Heart (tissue), 3 donors: ENCODE measurements around a stretch of chr10.

GRCh38 chr10:71475147-71475513, 78.4 kb downstream of the CDH23 start:
- RAMPAGE, long total RNA, 2 experiments, result no peak in any of the 2 experiments

DNA sequence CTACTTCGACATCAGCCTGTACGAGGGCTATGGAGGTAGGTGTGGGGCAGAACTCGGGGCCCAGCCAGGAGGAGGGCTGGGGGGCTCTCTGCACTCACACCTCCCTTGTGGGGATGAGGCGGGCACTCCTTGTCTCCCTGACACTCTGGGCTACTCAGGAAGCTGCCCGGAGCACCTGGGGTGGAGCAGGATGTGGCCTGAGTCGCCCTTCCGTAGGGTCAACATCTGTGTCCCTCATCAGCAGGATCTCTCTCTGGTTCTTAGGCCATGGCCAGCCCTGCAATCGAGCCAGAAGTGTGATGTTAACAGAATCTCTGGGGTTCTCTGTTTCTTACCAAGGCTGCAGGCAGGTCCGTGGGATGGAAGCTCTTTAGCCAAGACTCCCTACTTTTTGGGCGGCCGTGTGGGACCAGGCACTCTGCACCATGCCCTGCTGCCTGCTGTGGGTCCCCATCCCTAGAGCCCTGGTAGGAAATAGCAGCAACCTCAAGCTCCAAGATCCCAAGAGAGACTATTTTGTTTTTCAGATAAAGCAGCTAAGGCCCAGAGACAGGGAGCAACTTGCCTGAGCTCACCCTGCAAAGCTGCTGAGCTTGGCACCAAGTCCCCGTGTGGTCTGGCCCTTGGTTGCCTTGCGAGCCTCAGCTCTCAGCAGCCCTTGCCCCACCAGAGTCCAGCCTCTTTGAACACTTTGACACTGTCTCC, 40.0 kb downstream of the C10orf105 start:
- RAMPAGE, long total RNA, 2 experiments, result no peak in any of the 2 experiments

- RAMPAGE, long total RNA, 2 experiments, result no peak in any of the 2 experiments
Observed at GRCh38 chr10:71694478-71695296, 24.9 kb downstream of the C10orf105 start.

- RAMPAGE, long total RNA, 2 experiments, result no peak in any of the 2 experiments
Observed at GRCh38 chr10:71709105-71709481, 10.5 kb downstream of the C10orf105 start.

DNA sequence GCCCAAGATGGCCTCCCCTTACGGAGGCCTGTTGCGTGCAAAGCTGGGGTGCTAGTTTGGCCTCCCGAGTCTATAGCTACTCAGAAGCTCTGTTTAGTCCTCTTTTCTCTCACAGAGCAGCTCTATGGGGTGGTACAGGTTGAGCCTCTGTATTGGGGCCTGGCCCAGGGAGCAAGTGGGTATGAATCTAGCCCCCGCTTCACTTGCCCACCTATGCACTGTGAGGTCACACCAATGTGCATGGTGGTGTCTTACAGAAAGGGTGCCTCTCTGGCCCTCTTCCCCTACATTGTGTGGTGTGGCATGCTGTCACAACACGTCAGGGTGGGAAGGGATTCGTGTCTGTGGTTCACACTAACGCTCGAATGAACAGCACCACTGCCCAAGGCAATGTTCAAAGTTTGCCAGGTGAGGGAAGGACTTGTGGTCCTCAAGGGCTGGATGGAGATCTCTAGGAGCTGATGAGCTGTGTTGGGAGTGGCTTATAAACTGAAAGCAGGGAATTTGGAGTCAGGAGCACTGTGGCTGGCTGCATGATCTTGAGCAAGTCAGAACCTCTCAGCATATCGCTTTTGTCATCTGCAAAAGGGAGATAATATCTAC, 22.6 kb upstream of the C10orf105 start:
- RAMPAGE, long total RNA, 2 experiments, result no peak in any of the 2 experiments

- RAMPAGE, long total RNA, 2 experiments, result no peak in any of the 2 experiments
Observed at GRCh38 chr10:71746322-71747215, 26.8 kb downstream of the VSIR start.

DNA sequence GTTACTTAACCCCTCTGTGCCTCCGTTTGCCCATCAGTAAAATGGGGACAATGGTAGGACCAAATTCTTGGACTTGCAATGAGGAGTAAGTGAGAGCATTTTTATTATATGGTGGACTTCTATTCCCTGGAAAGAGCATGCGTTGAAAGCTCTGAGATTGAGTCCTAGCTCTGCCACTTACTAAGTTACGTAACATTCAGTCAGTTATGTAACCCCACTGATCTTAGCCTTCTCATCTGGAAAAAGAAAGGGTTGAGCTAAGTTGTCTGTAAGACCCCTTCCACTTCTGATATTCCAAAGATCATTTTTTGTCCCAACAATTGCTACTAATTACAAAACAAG, 18.7 kb downstream of the VSIR start:
- RAMPAGE, long total RNA, 2 experiments, result no peak in any of the 2 experiments

- RAMPAGE, long total RNA, 2 experiments, result no peak in any of the 2 experiments
Observed at GRCh38 chr10:71769872-71770304, 3.4 kb downstream of the VSIR start.

- RAMPAGE, long total RNA, 2 experiments, result no peak in any of the 2 experiments
Observed at GRCh38 chr10:71819434-71820166, 31.5 kb downstream of the PSAP start.

DNA sequence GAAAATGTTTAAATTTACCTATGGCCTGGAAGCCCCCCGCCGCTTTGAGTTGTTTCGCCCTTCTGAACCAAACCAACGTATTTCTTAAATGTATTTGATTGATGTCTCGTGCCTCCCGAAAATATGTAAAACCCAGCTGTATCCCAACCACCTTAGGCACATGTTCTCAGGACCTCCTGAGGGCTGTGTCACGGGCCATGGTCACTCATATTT, 748 bp downstream of the PSAP start:
- RAMPAGE, long total RNA, 2 experiments, result no peak in any of the 2 experiments

- RAMPAGE, long total RNA, 2 experiments, result no peak in any of the 2 experiments
Observed at GRCh38 chr10:71853837-71854378, 2.9 kb upstream of the PSAP start.

- RAMPAGE, long total RNA, 2 experiments, result no peak in any of the 2 experiments
Observed at GRCh38 chr10:71965107-71965456, 887 bp downstream of the CHST3 start.

GRCh38 chr10:72060533-72060951, 27.8 kb downstream of the SPOCK2 start:
- RAMPAGE, long total RNA, 2 experiments, result no peak in any of the 2 experiments

DNA sequence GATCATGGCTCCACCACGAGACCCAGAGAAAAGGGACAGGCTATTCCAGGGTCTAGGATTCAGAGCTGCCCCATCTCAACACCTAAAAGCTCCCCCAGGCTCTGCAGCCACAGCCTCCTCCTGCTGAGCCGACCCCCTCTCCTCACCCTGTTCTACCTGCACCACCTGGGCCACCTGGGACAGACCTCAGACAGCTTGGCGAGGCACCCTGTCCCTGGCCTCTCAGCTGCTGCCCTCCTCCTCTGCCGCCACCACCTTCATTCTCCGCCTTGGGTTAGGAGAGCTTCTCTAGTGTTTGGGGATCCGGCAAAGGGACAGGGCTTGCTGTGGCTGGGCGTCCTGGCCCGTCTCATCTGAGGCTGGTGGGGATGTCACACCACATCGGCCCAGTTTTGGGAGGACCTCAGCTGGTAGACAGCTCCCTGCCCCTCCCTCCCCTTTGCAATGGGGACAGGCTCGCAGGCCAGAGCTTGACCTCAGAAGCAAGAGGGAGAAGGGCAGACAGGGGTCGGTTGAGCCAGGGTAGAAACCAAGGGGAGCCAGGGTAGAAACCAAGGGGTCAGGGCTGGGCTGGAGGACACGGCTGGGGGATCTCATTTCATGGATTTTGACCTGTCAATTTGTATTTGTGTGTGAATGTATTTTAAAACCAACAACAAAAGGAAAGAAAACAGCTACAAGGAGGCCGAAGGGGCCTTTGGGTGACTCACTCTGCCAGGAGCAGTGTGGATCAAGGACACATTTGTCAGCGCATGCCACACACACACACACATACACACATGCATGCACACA, 26.4 kb downstream of the SPOCK2 start:
- RAMPAGE, long total RNA, 2 experiments, result no peak in any of the 2 experiments

GRCh38 chr10:72075354-72076287, 12.7 kb downstream of the SPOCK2 start:
- RAMPAGE, long total RNA, 2 experiments, result no peak in any of the 2 experiments

GRCh38 chr10:72086343-72086875, 1.9 kb downstream of the SPOCK2 start:
- RAMPAGE, long total RNA, 2 experiments, result no peak in any of the 2 experiments

- RAMPAGE, long total RNA, 2 experiments, result no peak in any of the 2 experiments
Observed at GRCh38 chr10:72217461-72217808, 1.4 kb upstream of the ASCC1 start.

GRCh38 chr10:72263432-72263975, 10.2 kb upstream of the DDIT4 start:
- RAMPAGE, long total RNA, 2 experiments, result no peak in any of the 2 experiments

DNA sequence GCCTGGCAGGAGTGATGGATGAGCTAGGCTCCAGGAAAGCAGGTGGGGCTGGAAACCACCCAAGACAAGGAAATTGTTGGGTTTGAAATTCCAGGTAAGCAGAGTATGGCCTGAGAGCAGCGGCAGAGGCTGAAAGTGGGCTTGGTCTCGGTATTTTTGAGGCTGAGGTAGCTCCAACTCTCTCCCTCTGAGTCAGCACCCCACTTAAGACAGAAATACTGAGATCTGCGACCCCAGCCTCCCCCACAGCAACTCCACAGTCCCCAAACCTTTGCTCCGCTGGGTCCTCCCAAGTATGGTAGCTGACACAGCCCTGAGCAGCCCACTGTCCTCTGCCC, 18.6 kb downstream of the DDIT4 start:
- RAMPAGE, long total RNA, 2 experiments, result no peak in any of the 2 experiments

GRCh38 chr10:72325110-72325900, 29.4 kb downstream of the DNAJB12 start:
- RAMPAGE, long total RNA, 2 experiments, result no peak in any of the 2 experiments